Neural progenitor cell (in vitro differentiated cells): ENCODE measurements around a stretch of chr6.

GRCh38 chr6:155254045-155254483 lies 9.7 kb upstream of the CLDN20 start:
- RAMPAGE, long total RNA: no peak

- RAMPAGE, long total RNA: no peak
These were observed 68.6 kb upstream of the NOX3 start for GRCh38 chr6:155524224-155524617.

GRCh38 chr6:155549113-155549514 lies 93.5 kb upstream of the NOX3 start:
- RAMPAGE, long total RNA: no peak

- RAMPAGE, long total RNA: no peak
These were observed 497.9 kb upstream of the ARID1B start for GRCh38 chr6:156279132-156279808.

DNA sequence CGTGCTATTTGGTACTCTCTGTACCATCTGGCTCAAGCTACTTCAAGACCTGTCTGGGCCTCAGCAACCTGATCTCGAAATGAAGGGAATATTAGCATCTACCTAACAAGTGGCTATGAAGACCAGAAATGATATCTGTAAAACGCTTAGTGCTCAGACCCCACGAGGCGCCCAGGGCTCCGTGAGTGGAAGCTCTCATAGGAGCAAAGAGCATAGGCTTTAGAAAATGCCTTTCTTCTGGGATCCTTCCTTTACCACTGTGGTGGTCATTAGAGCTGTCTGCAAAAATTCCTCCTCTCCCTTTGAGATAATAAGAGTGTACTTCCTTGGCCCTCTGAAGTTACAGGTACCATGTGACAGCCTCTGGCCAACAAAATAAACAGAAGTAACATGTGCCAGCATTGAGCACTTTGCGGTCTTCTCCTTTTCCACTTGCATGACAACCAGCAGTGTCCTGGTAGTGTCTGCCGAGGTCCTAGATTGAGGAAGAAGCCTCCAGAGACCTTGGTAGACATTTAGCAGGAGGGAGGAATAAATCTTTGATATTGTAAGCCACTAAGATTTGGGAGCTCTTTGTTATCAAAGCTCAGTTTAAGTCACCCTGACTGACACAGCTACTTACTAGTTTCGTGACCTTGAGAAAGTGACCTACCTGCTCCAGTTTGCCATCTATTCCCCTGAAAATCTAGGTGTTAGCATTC lies 87.6 kb upstream of the ARID1B start:
- RAMPAGE, long total RNA: no peak

DNA sequence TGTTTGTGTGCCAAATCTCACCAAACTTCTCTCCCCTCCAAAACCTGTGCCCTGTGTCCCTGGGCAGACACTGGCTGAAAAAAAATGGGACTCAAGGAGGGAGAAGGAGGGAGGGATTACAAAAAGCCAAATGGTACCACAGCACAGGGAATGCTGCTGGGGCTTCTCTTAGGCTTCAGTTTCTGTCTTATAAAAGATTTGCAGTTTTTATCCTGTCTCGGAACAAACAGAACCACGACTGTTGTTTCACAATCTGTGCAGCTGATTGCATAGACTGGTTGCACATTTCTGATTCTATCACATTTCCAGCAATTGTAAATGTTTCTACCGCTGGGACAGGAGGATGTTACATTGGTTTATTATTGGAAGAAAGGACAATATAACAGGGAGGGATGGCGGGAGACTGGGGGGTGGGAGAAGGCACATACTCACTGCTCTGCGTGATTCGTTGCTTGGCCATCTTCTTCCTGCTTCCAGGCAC lies 73.5 kb upstream of the ARID1B start:
- RAMPAGE, long total RNA: no peak

DNA sequence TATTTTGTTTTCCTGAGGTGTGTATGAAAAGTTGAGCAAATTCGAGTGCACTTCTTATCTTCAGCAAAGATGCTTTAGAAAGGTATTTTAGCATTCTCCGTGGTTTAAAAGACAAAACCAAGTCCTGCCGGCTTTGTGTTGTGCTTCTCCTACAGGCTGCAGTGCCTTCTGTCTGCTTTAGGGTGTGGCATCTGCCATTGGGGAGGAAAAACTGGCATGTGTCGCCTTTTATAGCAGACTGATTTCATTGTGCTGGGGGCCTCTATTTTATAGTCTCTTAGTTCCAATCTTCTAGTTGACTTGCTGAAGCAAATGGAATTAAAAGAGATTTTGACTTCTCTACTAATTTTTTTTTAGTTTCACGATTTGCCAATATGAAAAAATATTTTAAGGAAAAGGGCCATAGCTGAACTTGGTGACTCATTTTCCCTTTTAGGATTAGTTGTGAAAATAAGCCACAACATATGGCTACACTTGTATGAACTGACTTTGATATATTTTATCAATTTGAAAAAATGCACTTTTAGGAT lies 2.1 kb upstream of the ARID1B start:
- RAMPAGE, long total RNA: no peak

- RAMPAGE, long total RNA: no peak
These were observed 109.2 kb downstream of the ARID1B start for GRCh38 chr6:156886366-156886842.

DNA sequence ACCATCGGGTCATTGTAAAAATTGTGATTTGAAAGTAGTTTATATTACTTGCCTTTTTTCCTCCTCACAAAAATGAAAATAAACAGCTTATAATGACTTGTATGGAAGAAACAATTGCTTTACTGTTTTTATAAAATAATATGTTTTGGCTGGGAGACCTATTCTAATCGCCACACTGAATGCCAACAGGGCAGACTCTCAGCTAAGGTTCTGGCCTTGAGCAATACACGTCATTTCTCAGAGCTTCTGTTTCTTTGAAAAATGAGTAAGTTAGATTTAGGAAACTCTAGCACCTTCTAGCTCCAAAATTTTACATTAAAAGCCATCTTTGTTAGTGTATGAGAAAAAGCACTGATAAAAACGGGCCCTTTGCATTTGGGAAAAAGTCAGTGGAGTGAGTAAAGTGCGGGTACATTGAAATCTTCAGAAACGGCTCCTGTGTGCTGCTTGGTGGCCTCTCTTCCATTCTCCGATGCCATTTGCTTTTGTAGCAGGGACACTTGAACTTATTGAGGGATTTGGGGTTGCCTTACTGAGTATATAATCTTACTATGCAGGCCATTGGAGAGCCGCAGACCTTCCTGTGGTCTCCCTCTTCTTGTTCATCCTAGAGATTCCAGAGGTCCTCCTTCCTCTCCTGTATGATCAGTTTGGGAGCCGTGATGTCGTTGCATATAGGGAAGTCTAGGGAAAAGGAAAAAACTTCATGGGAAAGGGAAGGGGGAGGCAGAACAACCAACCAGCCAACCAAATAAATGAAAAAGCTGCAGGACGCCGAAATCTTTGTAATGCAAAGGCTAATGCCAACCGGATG lies 166.8 kb downstream of the ARID1B start:
- RAMPAGE, long total RNA: no peak

- RAMPAGE, long total RNA: no peak
These were observed 234.1 kb downstream of the TMEM242 start for GRCh38 chr6:157089191-157089665.

GRCh38 chr6:157198150-157199152 lies 124.9 kb downstream of the TMEM242 start:
- RAMPAGE, long total RNA: no peak

DNA sequence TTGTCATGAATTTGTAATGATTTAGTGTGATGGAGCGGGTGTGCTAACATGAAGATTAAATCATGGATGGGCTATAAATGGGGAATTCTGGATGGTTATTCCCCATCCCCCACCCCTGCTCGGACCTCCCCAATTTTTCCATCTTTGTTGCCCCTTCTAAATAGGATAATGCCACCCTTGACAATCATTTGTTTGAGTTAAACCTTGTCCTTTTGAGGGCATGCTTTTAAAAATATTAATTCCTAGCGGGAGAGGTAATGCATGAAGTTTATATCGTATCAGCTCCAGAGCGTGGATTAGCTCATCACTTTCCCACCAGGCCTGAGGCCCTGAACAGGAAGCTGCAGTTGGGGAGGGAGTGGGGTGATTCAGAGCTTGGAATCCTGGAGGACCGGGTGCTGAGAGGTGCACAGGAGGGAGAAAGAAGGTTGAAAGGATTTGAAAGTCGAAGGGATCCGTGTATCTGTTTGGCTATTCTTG lies 24.9 kb downstream of the ZDHHC14 start:
- RAMPAGE, long total RNA: no peak

DNA sequence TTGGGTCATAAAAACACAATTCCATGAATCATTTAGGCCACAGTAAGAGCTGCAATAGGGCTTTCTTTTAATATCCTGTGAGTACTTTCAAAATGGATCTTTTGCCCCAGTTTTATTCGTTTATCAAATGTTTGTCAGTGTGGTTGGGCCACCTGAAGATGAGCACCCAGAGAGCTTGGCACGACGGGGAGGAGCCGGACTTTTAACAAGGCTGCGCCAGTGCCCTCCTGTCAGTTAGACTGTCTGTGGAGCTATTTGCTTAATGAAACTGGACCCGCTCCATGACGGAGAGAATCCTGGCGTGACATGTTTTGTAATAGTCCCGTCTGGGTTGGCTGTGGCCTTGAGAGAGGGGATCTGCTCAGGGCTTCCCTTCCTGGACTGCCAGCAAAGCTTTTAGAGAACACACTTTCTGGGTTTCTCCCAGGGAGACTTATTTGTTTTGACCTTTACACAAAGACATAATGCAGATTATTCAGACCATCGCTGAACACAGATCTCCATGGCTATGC lies 53.6 kb downstream of the ZDHHC14 start:
- RAMPAGE, long total RNA: no peak

DNA sequence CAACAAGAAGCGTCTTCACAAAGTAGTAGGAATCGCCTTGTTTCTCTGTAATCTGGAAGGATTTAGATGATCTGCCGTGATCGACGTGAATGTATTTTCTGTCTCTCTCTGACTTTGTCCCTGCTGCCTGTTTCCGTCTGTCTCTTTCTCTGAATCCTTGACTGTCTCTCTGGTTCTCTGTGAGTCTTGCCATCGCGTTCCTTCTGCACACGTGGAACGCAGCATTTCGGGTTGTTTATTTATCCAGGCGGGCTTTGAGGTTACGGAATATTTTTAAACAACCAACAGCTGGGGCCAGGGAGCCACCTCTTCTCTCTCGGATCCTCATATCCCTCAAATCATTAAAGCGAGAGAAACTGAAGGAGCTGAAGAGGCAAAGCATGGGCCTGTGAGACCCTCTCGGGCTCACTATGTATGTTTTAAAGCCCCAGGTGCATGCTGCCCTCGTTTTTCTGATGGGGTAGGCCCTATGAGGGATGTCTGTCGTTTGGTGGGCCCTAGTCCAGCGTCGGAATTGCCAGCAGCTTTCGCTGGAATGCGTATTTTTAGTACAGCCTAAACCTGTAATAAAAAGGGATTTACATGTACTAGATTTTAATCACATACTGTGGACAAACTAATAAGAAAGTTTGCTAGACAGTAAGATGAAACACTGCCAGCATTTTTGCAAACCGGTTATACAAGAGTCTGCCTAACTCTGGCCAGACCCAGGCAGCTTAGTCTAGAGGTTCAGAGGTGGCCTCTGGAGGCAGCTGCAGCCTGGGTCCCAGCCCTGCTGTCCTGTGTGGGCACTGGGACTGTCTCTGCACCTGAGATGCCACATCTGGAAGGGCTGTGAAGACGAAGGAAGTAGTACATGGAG lies 216.1 kb downstream of the ZDHHC14 start:
- RAMPAGE, long total RNA: no peak

DNA sequence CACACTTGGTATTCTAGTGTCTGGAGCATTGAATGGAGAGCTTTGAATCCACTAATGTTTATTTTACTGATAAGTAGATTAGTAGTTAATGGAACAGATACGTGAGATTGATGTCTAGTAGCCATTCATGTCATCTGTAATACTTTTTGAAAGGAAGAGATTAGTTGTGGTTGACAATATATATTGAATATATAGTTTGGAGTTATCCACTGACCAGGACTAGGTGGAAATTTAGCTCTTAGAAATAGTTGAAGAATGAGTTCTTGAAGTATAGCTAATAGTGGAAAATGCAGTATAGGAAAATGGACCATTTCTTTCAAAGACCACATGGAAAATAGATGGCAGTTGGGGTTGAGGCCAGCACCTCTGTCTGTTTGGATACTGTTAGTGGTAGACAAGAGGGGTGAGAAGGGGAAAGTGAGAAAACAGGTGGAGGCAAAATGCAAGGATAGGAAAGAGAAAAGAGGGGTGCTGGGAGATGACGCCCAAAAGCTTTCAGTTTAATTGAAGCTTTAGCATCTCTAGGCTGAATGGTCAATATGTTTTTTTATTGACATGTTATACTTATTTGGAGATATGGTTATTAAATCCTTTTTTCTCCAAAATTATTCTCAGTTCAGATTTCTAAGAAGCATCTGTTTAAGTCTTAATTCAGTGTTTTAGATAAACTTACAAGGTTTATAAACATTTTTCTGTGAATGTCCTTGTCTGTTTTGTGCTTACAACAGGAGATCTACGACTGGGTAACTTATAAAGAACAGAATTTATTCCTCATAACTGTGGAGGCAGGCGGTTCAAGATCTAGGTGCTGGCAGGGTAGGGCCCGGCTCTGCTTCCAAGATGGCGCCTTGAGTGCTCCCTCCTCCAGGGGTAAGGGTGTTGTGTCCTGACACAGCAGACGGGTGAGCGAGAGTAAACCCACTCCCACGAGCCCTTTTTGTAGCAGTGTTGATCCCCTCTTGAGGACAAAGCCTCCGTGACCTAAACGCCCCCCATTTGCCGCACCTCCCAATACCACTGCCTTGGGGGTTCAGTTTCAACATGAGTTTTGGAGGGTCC lies 40.6 kb downstream of the SNX9 start:
- RAMPAGE, long total RNA: no peak

DNA sequence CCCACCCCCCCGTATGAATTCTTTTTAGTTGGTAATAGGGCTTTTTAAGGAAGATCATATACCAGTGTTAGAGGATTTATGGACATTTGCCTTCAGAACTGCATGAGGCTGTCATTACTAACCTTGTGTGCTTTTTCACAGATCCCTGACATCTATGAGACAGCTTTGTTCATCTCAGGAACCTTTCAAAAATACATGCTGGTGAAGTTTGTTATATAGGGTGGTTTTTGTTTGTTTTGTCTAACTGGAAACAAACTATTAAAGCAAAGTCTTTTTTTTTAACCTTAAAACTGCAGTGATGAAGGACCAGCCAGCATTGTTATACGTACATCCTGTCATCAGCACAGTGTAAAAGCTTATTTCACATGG lies 61.5 kb downstream of the SNX9 start:
- RAMPAGE, long total RNA: no peak

GRCh38 chr6:157921389-157921816 lies 60.3 kb upstream of the SYNJ2 start:
- RAMPAGE, long total RNA: no peak

DNA sequence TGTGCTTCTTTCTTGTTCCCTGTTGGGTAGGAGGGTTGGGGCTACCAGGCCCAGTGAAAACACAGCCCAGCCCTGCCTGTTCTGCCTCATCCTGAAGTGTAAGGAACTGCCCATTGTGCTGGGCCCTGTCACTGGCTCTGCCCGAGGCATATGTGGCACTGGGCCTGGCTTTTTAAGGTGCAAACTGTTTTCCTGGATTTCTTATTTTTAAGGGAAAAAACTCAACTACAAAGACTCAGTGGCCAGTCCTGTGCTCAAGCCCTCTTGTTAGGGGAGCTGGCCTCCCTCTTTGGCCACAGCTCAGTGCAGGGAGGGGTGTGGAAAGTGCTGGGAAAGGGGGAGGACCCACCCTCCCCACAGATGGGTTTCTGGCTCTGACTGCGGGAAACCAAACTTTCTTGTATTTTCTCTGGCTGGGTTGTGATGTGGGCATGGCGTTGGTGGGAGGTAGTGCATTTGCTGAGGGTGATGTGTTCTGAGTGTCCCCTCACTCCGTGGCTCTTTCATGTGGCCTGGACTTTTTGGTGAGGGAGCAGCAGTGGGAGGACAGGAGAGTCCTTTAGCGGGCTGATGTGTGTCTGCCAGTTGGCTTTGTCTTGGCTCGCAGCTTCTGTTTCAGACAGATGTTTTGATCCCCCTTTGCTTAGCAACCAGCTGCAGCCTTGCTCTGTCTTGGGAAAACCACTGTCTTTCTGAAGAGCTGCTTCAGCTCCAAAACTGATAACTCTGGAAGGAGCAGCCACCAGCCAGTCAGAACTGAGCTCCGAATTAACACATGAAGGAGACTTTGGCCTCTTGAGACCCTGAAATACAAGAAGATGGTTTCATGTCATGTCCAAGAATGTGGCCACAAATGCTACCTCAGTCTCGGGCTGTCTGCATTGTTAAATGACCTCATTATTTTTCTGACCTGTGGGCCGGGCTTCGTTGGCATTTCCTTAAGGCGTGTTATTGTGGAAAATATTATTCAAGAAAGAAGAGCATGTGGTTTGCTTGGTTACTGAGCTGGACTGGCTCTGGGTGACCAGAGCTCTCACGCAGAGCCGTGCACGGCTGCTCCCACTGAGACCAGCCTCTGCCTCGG lies 21.4 kb downstream of the SYNJ2 start:
- RAMPAGE, long total RNA: no peak

GRCh38 chr6:158026423-158027190 lies 44.9 kb downstream of the SYNJ2 start:
- RAMPAGE, long total RNA: no peak

DNA sequence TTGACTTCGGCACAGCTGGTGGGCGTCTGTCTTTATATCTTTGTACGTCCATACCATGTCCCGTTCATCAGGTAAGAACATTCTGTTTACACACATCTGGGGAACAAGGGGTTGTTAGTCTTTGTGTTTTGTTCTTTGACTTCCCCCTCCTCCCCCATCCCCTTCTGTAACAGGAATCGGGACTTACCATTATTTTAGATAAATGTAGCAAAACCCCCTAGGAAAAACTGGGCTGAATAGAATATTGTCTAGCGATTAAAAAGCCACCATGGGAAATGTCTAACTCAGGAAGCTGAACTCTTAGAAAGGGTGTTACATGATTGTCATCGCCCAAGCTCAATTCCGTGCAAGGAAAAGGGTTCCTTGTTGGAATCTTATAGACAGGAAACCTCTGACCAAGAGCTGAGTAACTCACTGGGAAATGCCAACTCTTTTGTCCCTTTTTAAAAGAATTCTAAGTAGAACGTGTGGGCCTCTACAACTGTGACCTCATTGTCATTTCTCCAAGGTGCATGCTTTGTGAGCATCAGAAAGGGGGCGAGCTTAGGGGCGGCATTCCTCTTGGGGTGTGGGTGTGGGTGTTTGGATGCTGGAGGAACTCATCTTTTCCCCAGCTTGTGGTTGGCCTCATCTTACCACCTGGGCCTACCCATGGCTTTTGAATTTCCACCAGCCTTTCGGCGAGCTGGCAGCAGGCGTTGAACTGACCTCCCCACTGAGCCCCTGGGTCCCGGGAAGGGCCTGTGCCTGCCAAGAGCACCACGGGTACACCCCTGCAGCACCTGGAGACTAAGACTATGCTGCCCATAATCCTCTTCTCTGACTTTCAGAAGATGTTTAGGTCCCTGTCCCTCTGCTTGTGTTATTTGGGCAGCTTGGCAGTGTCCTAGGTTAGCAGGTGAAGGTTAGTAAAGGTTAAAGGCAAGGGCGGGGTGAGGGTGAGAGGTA lies 88.2 kb downstream of the SYNJ2 start:
- RAMPAGE, long total RNA: no peak